ENCODE results near the genes LRPAP1, STX18 and EVC.

- PRO-cap, result no peak
Observed at GRCh38 chr4:3250547-3250937, 1.6 kb downstream of the MSANTD1 start.

GRCh38 chr4:3306135-3306901, 13.5 kb downstream of the RGS12 start:
- PRO-cap, result no peak

DNA sequence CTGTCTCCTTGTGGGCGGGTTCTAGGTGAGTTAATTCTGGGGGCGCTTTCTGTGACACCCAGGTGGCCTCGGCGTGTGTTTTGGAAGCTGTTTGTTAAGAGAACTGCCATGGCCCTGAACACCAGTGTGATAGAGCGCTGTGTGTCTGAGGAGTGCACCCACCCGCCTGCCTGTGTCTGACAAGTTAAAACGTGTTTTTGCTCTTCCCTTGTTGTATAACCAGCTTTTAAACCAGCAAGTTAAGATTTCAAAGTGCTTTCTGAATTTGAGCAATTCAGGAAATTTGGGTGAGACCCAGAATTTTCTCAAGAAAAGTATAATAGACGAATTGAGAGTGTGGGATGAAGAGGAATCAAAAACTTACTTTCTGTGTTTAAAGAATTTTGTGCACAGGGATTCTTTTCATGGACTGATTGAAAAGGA, 55.2 kb upstream of the HGFAC start:
- PRO-cap, result no peak

GRCh38 chr4:3520095-3520979, 11.9 kb downstream of the LRPAP1 start:
- PRO-cap, result no peak

DNA sequence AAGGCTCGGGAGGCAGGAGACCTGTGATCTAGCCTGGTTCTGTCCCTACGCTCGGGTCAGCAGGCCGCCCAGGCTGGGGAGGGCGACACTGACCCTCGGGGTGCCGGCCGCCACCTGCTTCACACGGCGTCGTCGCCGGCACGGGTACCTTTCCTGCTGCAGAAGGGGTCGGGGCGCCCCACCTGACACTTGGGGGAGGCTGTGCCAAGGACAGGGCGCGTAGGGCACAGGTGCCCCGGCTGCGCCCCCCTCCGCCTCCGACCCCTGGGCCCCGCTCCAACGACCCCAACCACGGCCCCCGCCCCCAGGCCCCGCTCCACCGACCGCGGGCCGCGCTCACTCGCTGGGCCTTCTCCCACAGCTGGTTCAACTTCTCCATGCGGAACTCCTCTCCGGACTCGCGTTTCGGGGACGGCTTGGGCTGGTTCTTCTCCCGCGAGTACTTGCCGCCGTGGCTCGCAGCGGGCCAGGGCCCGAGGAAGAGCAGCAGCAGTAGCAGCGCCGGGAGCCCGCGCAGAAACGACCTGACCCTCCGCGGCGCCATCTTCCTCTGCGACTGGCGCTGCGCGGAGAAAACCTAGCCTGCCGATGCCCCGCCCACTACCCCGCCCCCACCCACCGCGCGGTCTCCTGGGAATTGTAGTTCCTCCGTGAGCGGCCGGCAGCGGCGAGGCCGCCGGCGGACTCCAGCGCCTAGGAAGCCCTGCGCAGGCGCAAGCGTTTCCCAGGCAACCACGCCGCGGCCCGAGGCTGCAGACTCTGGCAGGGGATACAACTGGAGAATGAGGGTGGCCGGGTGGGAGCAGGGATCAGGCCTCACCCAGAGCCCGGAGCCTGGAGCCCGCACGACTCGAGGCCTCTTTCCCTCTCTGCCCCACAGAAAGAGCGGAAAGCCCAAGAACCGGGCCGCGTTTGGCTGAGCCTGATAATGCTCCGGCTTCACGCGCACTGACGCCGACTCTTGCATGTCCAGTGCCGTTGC, at the start of gene LRPAP1:
Gene LRPAP1 (minus strand): TSS at position 554 of the 982 bp plus-strand sequence.
- PRO-cap, result unidirectional peak, minus-strand start at position 552 of the sequence

GRCh38 chr4:3744029-3744700, 22.0 kb upstream of the ADRA2C start:
- PRO-cap, result unidirectional peak, plus-strand start at chr4:3744251; unidirectional peak, plus-strand start at chr4:3744337; unidirectional peak, plus-strand start at chr4:3744424

GRCh38 chr4:3827852-3828295, 61.7 kb downstream of the ADRA2C start:
- PRO-cap, result no peak

DNA sequence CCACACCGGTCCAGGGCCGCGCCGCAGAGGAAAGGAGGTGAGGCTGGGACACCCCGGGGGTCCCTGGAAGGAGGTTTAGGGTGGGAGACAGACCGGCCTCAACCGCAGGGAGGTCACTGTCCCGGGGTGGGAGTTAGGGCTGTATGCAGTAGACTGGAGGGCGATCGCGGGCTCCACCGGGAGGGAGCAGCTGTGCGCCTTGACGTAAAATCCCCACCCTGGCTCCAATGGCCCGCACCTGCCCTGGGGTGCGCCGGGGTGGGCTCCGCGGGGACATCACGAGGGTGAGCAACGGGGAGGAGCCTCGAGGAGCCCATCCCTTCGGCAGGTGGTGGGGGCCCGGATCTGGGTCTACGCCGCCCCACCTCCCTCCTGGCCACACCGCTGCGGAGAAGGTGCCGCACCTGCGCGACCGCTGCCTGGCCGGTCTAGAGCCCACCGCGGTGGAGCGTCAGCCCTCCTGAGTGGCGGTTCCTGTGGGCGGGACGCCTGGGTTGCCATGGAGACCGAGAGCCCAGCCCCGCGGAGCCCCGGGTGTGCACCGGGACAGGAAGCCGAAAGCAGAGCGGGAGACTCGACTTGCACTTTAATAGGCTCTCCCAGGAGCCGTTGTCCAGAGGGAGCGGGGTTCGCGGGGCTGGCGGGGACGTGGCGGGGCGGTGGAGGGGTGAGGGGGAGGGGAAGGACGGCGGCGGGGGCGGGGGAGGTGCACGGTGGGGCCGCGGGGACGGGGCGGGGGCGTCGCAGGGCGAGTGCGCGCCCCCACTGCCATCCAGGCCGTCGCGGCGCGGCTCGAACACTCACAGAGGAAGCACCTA, 105.2 kb downstream of the ADRA2C start:
- PRO-cap, result bidirectional peak, plus-strand start at position 379 of the sequence, minus-strand start at position 212 of the sequence; bidirectional peak, plus-strand start at position 549 of the sequence, minus-strand start at position 430 of the sequence

DNA sequence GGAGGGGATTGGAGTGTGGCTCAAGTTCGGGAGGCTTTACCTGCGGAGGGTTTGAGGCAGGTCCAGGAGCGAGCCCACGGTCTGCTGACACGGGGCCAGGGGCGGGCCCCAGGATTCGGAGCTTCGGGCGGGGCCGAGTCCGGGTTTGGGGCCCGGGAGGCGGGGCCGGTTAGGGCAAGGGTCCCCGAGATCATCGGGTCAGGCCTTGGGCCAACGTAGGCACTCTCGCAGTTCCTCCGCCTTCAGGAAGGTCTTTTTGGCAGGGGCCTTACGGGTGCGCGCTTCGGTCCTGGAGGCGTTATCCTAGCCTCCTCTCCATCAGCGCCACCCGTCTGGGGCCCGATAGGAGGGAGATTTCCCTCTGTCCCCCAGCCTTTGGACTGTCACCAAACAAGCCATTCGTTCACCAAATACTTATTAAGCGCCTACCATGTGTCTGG, 190.0 kb downstream of the ADRA2C start:
- PRO-cap, result no peak

DNA sequence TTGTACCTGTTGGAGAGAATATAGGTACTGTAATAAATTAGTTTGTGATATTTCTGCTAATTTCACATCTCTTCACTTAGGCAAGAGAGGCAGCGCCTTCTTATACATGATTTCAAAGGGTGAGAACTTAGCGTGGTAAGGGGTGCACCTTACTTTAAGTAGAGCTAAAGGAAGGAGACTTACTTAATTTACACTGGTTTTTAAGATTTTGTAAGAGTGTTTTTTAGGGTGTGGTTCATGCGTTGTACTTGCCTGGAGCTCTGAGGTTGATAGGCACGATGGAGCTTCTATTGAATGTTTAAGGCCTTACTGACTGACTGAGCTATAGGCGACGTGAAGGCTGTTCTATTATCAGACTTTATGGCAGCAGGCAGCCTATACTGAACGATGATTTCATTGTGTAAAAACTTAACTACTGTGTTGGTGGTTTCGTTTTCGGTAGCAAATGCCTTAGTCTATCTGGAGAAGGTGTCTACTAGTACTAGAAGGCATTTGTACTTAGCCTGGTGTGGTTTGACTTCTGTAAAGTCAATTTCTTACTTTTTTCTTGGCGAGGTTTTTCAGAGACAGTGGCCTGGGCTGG, 194.5 kb downstream of the OTOP1 start:
- PRO-cap, result no peak

DNA sequence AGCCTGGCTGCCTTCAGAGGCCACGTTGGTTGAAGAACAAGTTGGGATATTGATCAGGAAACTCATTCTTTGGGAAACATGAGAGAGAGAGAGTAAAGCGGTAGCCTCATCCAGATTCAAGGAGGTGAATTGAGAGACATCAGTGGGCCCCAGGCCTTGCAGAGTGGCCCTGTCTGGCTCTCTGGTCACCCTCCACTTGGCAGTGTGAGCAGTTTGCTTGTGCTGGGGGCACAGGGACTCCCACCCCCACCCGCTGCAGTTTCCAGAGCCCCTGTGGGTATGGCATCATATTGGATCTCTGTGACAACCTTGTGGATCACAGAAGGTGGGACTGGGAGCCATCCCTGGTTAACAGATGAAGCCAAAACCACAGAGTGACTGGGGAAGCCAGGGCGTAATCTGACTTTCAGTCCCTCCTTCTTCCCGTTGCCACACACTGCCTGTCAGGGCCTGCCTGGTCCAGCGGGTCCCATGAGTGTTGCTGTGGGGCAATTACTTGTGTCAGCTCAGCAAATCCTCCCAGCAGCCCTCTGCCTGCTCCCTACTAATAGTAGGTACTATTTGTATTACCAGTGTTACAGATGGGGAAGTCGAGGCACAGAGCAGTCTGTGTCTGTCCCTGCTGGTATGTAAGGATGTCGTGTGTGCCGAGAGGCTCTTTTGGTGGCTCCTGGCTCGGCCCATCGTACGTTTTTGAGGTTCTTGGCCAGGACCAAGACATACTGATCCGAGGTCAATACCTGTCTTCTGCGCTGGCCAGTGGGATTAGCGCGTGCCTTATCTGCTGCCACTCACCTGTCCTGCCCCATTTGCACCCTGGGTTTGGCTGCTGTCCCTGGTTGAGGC, 5.6 kb downstream of the NSG1 start:
- PRO-cap, result no peak

DNA sequence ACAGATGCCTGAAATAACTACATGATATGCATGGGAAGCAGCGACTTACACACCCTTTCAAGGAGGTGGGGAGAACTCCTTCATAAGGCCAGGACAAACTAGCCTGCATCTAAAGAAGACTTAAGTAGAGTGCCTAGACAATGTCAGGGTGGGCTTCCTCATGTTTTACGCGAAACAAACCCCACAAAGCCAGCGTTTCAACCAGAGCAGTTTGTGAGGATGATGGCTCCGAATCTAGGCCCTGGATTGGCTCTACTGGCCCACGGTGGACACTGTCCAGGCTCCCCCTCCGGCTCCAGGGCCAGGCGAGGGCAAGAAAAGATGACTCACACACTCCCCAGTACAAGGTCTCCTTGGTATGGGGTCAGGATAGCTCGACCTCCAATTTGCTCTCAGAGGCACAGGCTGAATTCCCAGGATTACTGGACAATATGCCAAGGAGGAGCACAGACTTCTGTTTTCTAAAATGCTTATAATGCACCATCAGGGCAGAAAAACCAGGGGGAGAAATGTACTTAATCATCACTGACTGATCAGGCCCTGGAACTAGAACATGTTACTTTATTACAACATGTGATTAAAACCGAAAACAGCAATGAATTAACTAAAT, 44.9 kb downstream of the STX18 start:
- PRO-cap, result no peak

GRCh38 chr4:4502703-4503238, 39.1 kb downstream of the STX18 start:
- PRO-cap, result no peak

DNA sequence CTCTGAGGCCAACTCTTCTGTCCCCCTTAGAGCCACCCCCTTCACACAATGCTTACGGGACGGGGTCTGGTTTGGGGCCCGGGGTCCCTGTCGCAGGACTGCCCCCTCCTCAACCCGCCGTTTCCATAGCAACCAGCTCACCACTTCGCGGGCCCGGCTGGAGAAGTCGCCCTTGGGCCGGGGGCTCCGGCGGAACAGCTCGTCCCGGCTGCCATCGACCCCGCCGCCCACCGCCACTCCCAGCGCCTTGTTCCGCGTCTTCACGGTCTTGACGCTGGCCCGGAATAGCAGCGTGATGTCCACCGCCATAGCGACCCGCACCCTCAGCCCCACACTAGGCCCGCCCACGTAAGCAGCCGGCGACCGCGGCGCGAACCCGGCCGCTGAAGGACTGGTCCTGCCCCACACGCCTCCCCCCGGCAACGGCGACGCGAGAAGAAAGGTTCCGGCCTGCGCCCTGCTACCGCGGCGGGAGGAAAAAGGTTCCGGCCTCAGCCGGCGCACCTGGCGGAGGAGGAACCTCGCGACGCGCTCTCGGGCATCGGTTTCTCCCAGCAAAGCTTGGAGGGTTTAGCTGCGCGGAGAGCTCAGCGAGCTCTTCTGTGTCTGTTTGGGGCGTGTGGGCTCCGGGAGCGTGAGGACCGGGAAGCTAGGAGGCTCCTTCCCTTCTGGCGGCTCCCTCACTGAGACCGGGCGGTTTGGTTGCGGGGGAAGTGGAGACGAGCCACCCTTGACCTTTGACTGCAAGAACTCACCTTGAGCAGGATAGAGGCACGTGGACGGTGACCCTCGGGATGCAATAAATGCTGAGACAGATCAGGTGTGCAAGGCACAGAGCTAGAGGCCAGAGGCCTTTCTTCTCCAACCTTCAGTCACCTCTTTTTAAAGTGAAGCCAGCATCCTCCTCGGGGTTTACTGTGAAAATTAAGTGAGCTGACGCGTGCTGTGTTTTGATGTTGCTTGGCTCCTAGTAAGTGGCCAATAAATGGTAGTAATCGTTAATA, at the start of gene STX18:
Gene STX18 (minus strand): TSS at position 393 of the 1,004 bp plus-strand sequence.
- PRO-cap, result bidirectional peak, plus-strand start at position 494 of the sequence, minus-strand start at position 393 of the sequence

GRCh38 chr4:5204668-5205310, 153.5 kb downstream of the STK32B start:
- PRO-cap, result no peak

DNA sequence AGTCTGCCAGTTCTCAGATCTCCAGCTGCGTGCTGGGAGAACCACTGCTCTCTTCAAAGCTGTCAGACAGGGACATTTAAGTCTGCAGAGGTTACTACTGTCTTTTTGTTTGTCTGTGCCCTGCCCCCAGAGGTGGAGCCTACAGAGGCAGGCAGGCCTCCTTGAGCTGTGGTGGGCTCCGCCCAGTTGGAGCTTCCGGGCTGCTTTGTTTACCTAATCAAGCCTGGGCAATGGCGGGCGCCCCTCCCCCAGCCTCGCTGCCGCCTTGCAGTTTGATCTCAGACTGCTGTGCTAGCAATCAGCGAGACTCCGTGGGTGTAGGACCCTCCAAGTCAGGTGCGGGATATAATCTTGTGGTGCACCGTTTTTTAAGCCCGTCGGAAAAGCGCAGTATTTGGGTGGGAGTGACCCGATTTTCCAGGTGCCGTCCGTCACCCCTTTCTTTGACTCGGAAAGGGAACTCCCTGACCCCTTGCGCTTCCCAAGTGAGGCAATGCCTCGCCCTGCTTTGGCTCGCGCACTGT, 264.4 kb downstream of the EVC2 start:
- PRO-cap, result no peak

DNA sequence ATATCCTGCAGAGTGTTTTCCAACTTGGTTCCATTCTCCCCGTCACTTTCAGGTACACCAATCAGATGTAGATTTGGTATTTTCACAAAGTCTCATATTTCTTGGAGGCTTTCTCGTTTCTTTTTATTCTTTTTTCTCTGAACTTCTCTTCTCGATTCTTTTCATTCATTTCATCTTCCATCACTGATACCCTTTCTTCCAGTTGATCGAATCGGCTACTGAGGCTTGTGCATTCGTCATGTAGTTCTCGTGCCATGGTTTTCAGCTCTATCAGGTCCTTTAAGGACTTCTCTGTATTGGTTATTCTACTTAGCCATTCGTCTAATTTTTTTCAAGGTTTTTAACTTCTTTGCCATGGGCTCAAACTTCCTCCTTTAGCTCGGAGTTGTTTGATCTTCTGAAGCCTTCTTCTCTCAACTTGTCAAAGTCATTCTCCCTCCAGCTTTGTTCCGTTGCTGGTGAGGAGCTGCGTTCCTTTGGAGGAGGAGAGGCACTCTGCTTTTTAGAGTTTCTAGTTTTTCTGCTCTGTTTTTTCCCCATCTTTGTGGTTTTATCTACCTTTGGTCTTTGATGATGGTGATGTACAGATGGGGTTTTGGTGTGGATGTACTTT, 223.1 kb downstream of the EVC2 start:
- PRO-cap, result no peak

GRCh38 chr4:5615123-5615800, 93.1 kb downstream of the EVC2 start:
- PRO-cap, result no peak

GRCh38 chr4:5710877-5711783, at the start of gene EVC:
TSS of gene EVC (plus strand) at chr4:5711201.
- PRO-cap, result unidirectional peak, plus-strand start at chr4:5711147; unidirectional peak, plus-strand start at chr4:5711258

DNA sequence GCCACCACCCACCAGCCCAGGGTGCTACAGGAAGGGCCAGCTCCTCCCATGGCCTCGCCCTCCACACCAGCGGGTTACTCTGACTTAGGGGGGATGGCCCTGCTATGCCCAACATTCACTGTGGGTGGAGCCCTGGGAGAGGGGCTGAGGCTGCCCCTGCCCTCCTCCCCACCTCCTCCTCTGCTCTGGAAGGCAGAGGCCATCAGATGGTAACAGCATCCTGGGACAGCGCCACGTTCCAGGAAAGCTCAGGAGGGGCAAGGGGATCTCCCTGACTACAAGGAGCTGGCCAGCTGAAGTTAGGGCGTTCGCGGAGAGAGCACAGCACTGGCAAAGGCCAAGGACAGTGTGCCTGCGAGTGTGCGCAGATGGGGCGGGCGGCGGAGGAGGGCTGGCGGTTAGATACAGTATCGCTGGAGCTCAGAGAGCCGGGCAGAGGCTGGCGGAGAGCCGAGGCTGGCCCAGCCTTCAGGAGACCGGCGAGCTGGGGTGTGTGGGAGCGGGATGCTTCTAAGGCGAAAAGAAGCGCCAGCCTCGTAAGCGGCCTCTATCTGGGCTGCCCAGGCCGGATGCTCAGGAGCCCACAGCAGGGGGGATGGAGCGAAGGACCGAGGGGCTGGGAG, 1.4 kb downstream of the JAKMIP1 start:
- PRO-cap, result unidirectional peak, plus-strand start at position 205 of the sequence

Measured in Metastatic Pancreatic Carcinoma in the Ovary (tissue), 1 donor.